Measurements from ENCODE around the gene ERG.

- RRBS, 2 experiments, result no CpG with 5 or more reads among the region's 8 CpGs
Observed at GRCh38 chr21:38244885-38245303, 11.9 kb upstream of the KCNJ15 start.

DNA sequence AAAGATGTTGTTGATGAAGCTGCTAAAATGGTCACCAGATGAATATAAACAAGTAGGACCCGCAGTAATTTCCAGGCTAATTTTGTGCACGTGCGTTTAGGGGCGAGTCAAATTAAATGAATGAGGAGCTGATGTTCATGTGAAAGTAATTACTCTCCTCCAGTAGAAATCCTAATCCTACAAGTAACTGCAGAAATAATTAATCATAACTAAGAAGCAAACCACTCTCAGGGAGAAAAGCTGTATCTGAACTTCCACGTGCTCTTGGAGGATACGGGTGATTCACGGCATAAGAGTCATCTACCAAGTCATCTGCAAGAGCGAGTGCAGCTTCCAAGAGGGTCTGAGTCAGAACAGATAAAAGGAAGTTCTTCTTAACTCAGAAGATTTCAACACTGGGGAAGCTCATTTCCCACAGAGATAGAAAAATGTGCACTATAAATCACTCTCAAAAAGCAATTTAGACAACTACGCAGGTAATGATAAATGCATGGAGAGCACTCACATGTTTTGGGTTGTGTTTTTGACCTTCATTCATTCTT is 20.6 kb downstream of the KCNJ15 start:
- RRBS, 2 experiments, result no CpG with 5 or more reads among the region's 9 CpGs

DNA sequence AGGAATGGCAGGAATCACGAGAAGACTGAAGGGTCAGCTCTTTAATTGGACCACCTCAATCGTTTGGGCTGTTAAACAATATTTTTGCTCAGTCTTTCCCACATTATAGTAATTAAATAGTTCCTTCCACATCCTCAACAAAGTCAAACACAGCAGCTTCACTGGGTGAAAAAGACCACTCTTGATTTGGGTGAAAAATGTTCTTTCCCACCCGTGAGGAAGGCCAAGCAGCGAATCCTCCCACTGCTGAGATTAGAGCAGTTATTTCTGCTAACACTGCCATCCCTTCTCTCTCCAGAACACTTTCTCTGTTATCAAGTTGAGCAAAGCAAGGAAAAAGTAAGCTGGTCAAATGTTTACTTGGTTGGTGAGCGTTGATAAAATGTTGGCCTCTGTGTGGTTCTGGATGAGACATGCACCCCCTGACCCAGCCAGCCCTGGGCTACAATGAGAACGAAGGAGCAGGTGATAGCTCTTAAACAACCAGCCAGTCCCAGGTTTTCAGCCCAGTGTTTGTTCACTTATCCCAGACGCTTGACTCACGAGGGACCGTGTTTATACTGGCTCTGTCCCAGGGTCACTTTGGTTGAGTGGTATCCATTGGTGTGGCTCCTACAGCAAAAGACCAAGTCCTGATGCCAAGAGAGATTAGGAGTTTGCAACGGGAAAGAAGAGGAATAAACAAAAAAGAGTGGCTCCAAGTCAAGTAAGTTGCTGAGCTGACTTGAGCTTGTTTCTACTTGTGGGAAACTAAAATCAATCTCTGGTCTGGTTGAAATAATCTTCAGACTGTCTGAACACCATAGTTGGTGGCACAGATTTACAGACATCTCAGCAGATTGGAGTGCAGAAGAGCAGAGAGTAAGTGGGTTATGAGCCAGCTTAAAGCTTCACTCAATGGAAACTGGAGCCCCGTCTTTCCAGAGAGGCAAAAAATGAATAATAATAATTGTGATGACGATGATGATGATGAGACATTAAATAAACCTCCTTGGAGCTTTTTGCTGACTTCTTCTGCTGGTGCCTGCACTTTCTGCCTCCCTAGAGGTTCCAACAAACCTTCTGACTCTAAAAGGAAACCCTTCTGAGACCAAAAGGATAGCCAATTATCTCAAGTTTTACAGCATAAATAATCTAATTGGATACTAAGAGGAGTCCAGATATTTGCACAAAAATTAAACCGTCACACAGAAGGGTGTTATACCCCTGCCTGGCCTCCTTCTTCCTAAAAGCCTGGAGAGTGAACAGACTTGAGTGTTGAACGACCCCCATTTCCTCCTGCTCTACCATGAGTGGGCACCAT is 87.0 kb downstream of the KCNJ15 start:
- RRBS, 2 experiments, result no CpG with 5 or more reads among the region's 14 CpGs

DNA sequence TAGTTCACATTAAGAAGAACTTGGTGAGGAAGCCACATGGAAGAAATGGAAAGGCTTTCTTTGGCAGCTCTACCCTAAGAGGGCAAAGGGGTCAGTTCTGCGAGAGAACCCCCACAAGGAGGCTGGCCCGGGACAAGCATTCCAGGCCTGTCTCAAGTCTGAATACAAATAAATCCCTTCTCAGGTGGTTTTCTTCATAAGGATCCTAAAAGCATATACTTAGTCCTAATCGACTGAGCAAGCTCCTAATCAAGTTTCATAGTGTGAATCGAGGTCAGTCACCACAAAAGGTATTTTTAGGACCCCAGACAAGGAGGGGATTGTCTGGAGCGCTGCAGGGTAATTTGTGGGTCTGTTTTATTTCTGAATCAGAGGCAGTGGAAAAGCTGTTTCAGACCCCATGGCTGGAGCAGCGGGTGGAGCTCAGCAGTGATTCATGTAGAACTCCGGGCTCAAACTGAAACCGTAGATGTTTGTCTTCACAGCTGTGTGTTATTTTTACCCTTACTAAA is 63.2 kb downstream of the ERG start:
- RRBS, 2 experiments, result no CpG with 5 or more reads among the region's 8 CpGs

GRCh38 chr21:38493734-38494548 is 4.3 kb downstream of the ERG start:
- RRBS, 2 experiments, result no CpG with 5 or more reads among the region's 16 CpGs

GRCh38 chr21:38497716-38498924 is at the start of gene ERG:
Gene ERG, minus strand, starts transcription at chr21:38498477.
- RRBS, 2 experiments, result no CpG with 5 or more reads among the region's 23 CpGs

- RRBS, 2 experiments, result no CpG with 5 or more reads among the region's 15 CpGs
Observed at GRCh38 chr21:38751555-38752012, 54.1 kb upstream of the ETS2 start.

DNA sequence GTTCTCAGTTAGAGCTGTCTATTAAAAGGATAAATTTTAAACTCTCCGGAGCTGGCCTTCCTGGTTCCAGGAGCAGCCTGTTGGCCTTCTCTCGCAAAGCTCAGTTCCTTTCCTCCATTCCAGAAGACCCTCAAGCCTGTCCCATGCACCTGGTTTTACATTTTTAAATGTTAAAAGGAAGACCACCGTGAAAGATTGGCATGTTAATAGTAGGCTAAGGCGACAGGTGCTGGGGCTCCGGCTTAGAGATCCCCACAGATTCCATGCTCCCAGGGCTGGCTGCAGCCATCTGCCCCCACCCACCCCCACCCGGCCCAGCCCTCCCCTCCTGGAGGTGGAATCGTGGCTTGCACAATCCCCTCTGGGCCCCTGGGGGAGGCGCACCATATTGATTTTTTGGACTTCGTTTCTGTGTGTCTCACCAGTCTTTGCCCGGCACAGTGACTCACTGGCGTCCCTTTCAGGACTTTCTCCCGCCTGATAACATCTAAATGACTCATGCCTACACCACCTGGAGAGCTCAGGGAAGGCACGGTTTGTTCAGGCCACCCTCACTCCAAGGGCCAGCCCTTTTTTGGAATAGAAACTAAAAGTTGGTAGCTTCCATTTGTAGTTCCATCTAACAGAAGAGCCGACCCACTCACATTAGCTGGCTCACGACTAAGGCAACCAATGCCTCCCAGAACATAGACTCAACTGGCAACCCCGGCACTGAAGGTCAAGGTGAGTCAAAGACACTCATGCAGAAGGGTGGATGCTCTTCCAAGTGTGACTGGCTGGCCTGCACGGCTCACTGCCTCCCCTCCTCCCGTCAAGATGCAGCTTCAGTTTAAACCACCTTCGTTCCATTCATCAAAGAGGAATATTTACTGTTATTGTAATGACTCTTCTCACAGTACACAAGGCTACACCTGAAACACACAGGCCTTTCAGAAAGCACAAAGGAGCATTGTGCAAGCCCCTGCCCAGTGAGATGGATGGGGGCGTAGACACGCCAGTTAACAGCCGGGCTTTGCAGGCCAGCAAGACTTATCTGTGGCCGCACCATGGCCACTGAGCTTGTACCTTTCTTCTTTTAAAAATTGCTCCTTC is 18.2 kb upstream of the ETS2 start:
- RRBS, 2 experiments, result no CpG with 5 or more reads among the region's 23 CpGs

GRCh38 chr21:38817744-38818846 is 12.4 kb downstream of the ETS2 start:
- RRBS, 2 experiments, result 67% methylated on average over 1 of the region's 18 CpGs

GRCh38 chr21:38825192-38825667 is 19.5 kb downstream of the ETS2 start:
- RRBS, 2 experiments, result no CpG with 5 or more reads among the region's 4 CpGs

DNA sequence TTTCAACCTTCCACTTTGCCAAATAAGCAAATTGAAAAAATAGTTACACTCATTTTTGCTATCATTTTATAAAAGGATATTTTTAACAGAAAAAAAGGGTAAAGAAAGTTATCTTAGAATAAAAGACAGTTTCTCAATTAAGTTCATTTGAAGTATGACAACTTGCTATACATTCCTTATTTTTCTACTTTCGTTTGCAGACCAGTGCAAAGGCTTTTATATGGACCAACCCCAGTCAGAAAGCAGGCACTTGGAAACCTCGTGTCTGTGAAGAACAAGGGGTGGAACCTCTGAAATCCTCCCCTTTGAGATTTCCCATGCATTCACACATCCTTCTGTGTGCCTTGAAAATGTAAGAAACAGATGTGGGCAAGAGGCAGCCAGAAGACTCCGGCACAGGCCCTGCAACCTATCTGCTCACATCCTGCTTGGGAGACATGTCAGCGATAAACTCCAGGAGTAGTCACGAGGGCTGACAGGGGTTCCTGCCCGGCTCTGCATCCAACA is 42.4 kb downstream of the ETS2 start:
- RRBS, 2 experiments, result 67% methylated on average over 3 of the region's 6 CpGs

DNA sequence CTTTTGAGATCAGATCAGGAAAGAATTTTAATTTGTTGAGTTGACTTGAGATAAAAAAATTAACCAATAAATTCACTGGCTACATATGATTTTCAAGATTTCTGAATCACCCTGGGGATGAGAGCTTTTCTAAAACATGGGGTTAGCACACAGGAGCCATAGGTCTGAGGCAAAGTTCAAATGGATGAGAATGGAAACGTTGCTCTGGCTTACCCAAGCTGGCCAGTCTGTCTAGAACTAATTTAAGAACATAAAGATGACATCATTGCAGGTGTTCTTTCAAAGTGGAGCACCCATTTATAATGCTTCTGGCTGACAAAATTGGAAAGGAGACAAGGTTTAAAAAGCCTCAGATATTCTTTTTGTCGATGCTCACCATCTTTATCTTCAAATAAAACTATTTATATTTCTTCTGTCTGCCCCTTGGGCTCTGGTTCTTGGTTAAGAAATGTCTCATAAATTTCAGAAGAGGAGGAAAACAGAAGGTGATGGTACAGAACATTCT is 91.7 kb downstream of the ETS2 start:
- RRBS, 2 experiments, result no CpG with 5 or more reads among the region's 2 CpGs

GRCh38 chr21:38925727-38926577 is 120.2 kb downstream of the ETS2 start:
- RRBS, 2 experiments, result no CpG with 5 or more reads among the region's 11 CpGs

DNA sequence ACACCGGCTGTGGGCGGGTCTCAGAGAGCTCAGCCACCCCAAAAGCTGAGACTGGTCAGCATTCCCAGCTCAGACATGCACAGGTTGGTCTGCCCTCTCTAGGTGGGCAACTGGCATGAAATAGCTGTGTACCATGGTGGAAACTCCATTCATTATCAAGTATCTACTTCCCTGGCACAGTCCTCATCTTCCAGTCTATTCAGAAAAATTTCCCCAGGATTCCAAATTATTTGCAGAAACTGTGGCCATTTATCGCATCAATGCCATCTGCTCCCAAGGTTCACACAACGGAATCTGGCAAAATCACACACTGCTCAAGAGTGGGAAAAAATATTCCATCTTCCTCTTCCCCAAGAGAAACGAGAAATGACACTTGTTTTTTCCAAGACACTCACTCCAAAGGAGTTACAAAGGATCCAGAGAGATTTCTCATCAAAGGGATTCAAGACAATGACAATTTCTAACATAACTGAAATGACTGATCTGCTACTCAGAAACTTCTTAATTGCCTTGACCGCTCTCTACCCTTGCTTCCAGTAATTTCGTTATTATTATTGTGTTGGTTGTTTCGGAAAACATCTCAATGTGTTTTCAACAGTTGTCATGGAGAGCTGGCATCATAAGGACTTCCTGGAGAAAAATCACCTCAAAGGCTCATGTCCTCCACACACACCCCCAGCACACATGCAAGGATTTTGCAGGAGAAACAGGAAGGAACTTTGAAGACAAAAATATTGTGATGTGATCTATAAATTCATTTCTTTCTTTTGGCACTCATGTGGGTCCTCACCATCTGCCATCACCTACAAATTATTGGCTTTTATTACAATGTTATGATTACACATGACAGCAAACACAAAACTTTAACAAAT is 128.0 kb downstream of the PSMG1 start:
- RRBS, 2 experiments, result no CpG with 5 or more reads among the region's 8 CpGs

DNA sequence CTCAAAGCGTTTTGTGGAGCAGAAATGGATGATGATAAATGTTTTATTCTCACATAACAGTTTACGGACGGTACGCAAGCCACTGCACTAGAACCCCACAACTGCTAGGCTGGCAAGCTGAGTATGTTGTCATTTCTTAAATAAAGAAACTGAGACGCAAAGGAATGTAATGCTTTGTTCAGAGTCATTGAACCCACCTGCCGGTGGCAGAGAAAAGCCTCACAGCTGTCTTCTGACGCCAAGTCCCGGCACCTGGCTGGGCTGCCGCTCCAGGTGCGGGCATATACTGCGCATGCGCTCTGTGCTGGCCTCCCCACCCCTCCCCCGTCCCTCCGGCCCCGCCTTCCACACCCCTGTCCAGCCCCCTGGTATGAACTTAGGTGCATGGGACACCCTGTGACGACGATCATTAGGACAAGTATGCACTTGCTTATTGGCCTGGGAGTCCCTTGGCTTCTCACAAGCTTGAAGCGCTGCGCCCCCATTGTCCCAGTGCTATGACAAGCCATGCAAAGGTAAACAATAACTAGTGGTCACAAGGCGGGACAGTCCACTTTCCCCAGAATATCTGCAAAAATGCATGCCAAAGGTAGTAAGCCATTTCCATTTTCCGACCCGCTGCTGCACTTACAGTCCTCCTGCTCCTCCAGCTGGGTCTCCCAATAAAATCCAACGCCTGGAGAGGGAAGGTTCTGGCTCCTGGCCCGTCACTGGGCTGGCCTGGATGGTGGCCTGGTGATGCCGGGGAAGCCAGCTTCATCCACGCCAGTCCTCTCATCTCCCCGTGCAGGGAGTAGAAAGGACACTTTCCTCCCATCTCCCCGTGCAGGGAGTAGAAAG is 100.5 kb downstream of the PSMG1 start:
- RRBS, 2 experiments, result under 1 to 1% methylated on average over 3 to 4 of the region's 28 CpGs

DNA sequence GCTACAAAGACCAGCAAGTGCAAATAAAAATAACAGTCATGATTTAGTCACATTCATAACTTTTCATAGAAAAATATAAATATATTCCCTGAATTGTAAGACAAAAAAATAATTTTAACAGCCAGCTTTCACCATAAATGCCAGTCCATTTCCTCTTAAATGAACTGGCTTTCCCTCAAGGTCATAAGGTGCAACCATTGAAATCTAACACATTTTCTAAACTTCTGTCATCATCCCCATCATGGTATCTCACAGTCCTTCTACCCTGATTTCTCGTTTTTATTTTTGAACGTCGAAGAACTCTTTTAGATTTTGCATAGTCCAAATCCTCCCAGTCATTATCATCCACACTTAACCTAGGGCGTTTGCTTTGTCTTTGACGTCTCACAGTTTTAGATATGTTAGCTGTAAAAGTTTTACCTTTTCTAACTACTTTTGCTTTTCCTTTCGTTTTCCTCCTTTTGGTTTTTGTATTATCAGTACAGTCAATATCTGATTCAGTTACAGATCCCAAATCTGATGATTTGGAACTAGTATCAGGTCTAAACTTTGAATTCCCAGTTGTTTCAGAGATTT is 12.9 kb upstream of the PSMG1 start:
- RRBS, 2 experiments, result no CpG with 5 or more reads among the region's 6 CpGs

- RRBS, 2 experiments, result no CpG with 5 or more reads among the region's 5 CpGs
Observed at GRCh38 chr21:39266172-39266892, 47.1 kb downstream of the BRWD1 start.

- RRBS, 2 experiments, result no CpG with 5 or more reads among the region's 1 CpG
Observed at GRCh38 chr21:39296065-39296582, 17.3 kb downstream of the BRWD1 start.

DNA sequence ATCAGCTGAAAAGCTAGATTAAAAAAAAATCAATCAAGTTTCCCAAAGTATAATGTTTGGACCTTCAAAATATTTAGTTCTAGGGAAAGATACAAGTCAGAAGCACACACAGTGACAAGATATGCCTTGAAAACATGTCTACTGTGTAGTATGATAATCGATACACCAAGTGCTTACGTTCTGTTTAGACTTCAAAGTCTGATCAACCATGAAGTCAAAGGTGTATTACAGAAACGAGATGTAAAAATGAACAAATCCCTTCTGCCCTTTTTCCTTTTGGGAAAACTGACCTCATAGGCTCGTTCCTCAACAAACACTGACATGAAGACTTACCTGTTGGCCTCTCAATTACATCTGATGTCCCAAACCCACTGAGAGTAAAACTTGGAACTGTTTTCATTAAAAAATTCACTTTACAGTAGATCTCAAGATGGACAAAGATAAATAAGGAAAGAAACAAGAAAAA is 2.3 kb downstream of the HMGN1 start:
- RRBS, 2 experiments, result no CpG with 5 or more reads among the region's 4 CpGs

GRCh38 chr21:39660532-39661028 is 47.8 kb downstream of the B3GALT5 start:
- RRBS, 2 experiments, result no CpG with 5 or more reads among the region's 14 CpGs